Skeletal muscle satellite cell (primary cell): ENCODE measurements around the genes SLC4A5, WBP1 and LBX2.

GRCh38 chr2:73985733-73986199, 1.1 kb downstream of the TET3 start:
- CAGE, long polyA plus RNA, result no peak

DNA sequence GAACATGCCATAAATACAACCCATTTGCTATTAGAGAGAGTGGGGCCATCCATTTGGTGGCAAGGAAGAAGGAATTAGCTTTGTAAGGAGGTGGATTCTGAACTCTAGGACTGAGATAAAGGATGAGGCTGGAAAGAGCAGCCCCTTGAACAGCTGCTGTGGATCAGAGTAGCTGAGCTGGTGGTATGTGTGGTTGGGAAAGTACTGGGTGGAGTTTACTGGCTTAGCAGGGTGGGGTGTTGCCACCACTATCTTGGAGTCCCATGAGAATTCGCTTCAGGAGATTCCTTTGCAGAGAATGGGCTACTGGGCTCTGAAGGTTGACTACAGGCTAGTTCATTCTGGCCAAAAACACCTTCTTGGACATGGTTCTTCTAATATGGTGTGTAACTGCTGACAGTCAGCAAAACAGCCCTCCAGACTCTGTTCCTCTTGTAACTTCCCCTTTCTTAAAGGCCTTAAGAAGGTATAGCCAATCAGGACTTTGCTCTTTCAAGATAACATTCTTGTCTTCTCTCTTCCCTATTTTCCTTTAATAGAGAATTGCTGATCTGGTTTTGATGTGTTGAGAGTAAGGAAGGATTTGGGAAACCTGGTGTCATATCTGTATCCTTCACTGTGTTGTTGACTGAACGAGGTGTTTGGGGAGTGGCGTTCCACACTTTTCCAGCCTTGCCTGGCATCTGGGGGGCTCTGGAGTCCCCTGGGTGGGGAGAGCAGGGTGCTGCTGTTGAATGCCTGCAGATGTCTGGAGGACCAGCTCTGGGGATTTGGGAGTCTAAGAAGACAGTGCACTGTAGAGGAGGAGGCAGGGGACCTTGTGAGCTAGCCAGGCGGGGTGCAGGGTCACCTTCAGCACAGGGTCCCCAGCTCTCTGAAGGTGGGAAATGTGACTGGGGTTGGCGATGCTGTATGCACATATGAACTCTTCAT, 52.9 kb downstream of the TET3 start:
- CAGE, long polyA plus RNA, result no peak

DNA sequence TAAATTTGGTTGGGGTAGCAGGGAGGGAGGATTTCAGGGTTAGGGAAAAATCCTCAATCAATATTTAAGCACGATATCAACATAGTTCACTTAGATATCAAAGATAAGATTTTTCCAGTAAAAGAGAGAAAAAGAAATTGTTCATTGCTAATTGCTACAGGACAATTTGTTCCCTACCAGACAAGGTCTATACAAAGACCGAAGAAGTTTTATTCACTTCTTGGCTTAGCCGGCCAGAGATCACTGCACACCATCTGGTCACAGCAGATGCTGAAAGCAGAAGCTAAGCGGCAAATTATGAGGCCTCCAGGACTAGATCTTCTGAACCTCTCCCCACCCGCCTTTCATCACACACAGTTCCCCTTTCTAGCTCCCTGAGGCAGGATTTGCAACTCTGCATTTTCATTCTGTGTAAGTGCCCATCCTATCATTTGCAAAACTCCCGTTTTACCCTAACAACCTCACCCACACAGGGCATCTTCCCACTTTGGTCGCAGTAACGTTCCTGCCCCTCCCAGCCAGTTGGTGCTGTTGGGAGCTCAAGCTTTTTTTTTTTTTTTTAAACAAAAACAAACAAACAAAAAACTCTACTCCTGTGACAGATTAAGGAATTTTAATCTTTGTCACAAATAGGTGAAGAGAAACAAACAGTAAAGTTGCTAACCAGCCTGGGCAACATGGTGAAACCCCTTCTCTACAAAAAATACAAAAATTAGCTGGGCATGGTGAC, 3.0 kb upstream of the MOB1A start:
- CAGE, long polyA plus RNA, result no peak

DNA sequence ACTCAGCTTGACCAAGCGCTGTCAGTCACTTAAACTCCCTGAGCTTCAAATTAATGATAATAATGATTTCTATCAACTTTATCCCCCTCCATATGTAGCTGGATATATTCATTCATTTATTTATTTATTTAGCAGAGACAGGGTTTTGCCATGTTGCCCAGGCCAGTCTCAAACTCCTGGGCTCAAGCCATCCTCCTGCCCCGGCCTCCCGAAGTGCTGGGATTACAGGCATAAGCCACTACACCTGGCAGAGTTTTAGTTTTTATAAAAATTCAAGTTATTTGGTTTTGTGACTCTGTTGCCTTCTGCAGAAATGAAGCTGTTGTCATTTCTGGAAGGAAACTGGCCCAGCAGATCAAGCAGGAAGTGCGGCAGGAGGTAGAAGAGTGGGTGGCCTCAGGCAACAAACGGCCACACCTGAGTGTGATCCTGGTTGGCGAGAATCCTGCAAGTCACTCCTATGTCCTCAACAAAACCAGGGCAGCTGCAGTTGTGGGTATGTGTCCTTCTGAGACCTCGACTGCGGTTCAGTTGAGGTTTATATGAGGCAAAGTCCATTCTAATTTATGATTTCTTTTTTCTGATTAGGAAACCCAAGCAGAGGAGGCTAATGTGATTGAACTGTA, 7.1 kb downstream of the MTHFD2 start:
- CAGE, long polyA plus RNA, result no peak

GRCh38 chr2:74343214-74343862, at the start of gene SLC4A5:
SLC4A5 (minus strand) TSS chr2:74343416.
- CAGE, long polyA plus RNA, result no peak

- CAGE, long polyA plus RNA, result no peak
Measured at GRCh38 chr2:74373033-74373720, 6.9 kb downstream of the DCTN1 start.

DNA sequence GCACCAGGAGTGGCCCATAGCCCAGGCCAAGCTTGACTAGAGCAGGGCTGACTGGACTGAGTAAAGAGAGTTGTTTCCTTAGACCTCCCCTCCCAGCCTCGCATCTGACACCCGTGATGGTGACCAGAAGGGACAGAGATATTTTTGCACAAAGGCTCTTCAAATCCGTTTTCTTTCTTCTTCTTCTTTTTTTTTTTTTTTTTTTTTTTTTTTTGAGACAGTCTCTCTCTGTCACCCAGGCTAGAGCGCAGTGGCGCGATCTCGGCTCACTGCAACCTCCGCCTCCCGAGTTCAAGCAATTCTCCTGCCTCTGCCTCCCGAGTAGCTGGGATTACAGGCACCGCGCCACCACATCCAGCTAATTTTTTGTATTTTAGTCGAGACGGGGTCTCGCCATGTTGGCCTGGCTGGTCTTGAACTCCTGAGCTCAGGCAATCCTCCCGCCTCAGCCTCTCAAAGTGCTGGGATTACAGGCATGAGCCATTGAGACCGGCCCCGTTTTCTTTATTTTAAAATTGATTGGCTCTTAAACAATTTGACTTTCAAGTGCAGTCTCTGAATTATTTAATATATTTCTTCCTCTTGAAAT, 738 bp downstream of the C2orf81 start:
- CAGE, long polyA plus RNA, result no peak

DNA sequence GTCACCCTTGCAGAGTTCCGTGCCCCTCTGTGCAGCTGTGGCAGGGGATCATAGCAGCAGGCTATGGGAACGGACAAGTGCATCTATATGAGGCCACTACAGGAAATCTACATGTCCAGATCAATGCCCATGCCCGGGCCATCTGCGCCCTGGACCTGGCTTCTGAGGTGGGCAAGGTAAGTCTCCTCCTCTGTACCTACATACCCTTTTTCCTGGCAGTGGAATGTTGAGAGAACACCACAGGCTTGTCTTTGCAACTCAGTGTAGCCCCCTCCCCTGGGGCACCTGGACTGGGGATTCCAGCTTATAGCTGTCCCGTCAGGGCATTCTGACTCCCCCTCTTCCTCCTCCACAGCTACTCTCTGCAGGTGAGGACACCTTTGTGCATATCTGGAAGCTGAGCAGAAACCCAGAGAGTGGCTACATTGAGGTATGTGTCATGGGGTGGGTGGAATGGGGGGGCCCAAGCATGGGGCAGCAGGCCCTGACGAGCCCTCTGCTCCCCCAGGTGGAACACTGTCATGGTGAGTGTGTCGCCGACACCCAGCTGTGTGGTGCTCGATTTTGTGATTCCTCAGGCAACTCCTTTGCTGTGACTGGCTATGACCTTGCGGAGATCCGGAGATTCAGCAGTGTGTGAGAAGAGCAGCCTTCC, 3.7 kb downstream of the WDR54 start:
- CAGE, long polyA plus RNA, result start-site peak on the plus strand centred at position 563 of the sequence, 81 bp wide, 36 and 32 reads in 2 replicates

DNA sequence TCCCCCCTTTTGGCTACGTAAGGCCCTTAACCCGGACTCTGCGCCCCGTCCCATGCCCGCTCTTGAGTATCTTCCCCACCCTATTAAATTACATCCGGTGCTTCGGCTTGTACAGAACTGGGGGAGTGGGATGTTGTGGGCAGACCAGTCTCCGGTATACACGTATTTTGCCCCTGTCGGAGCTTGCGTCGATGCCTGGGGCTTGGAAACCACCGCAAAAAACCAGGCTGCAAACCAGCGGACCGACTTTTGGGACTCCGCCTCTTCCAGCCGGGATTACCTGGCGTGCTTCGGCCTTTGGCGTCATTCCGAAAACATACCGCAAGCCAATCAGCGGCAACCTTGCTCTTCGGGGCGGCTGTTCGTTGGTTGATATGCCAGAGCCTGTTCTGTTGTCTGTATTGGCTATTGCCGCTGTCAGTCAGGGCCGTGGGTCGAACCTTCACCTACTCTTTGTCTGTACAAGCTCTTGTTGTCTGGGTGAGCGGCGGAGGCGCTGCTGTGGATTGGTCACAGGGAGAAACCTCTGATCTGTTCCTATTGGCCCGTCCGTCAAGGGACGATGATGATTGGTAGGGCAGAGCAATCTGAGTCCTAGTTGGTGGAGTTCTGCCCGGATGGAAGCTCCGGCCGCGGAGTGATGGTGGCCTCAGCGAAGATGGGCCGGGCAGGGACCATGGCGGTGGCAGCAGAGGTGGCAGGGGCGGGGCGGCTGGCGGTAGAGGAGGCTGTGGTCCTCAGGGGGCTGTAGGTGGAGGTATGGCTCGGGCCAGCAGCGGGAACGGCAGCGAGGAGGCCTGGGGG, at the start of gene WBP1:
TSS of gene WBP1 (plus strand) at position 595 of the 804 bp plus-strand sequence.
- CAGE, long polyA plus RNA, result start-site peak on the plus strand centred at position 630 of the sequence, 82 bp wide, 1,524 and 1,095 reads in 2 replicates

- CAGE, long polyA plus RNA, result no peak
Measured at GRCh38 chr2:74459656-74460197, 1.5 kb downstream of the WBP1 start.

DNA sequence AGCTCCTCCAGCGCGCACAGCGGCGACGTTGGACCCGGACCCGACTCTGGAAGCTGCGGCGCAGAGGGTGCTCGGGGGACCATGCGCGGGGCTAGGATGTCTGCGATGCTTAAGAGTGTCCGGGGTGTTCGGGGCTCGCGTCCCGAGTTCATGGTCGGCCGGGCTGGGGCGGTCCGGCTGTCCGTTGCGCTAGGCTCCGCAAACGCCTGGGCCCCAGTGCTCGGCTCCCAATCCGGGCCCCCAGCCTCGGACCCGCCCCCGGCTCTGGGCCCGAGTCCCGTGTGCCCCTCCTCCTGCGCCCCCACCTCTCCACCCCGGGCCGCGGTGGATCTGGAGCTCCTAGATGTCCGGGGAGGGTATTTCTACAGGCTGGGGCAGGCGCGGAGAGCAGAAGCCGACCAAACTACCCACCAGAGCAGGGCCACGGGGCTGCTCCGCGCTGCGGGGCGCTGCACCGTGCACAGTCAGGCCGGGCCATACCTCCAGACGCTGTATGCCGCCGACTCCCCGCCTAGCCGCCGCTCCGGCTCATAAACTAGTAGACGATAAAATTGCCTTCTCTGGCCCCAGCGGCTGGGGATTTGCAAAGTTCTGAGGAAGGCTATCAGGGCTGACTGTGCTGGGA, at the start of gene LBX2:
TSS of gene LBX2 (minus strand) at position 218 of the 625 bp plus-strand sequence.
- CAGE, long polyA plus RNA, result no peak

- CAGE, long polyA plus RNA, result no peak
Measured at GRCh38 chr2:74504578-74505209, 2.8 kb downstream of the PCGF1 start.

GRCh38 chr2:74540116-74540484, 10.4 kb downstream of the HTRA2 start:
- CAGE, long polyA plus RNA, result no peak

DNA sequence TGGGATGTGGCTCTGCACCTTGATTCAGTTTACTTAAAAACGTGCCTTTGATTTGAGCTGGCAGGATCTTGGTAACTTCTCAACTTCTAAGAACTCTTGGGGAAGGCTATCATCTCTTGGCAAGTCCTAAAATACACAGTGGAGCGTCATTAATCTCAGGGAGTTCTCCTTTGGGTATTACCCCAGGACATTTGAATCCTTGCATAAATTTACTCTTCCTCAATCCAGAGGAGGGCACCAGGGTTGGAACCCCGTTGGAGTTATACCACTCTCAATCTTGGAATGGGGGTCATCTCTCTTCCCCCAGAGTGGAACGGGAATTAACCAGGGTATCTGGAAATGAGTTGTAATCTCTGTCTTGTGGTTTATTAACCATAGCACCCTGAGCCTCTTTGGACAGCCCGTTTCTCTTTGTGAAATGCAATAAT, 2.1 kb downstream of the HK2 start:
- CAGE, long polyA plus RNA, result no peak

DNA sequence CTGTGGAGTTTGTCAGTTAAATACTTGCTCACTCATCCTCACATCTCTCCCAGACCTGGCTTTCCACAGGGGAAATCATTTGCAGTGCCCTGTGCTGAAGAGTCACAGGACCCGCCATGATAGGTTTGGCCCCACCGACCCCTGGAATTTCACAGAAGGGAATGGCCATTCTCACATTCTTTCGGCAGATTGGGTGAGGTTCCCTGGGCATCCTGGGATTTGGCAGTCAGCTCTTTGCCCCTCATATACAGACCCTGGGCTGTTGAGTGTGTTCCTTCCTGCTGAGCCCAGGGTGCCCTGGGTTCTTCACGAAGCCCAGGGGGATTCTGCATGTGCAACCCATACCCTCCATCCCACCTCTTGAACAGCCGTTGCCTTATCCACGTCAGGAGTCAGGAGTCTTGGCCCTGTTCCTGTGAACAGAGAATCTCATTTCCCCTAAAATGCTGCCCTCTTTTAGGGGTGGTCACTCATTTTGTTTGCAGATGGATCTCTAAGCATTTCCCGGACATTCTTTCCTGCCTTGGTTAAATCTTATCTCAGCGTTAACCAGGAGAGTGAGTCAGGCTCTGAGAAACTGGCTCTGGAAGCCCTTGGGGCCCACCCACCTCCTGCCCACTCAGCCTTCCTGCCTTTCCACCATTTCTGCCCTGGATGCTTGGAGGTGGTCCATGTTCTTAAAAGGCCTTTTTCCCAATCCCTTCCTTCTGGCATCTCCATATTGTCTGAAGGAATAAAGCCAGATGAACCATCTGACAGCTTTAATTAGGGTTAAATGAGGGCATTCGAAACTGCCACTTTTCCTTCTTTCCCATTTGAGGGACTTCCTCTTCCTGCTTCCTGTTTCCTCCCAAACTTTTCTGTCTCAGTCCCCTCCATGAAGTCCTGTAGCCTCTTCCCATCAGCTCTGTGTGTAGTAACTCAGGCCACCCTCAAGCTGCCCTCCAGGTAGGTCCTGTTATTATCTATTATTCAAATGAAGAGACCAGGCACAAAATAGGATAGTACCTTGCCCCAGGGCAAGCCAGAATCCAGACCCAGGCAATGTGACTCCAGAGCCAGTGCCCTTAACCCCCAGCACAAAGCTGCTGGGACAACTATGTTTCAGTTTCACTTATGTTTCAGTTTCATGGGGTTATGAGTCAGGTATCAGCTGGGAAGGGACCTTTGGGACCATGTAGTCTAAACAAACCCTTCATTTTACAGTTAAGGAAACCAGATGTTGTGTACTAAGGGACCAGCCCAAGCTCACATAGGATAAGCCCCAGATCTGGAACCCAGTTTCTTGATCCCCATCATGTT, 9.5 kb downstream of the HK2 start:
- CAGE, long polyA plus RNA, result no peak

GRCh38 chr2:74854084-74854732, 20.3 kb downstream of the HK2 start:
- CAGE, long polyA plus RNA, result no peak

- CAGE, long polyA plus RNA, result no peak
Measured at GRCh38 chr2:74867591-74868689, 34.0 kb downstream of the HK2 start.

- CAGE, long polyA plus RNA, result no peak
Measured at GRCh38 chr2:74876992-74877601, 43.2 kb downstream of the HK2 start.

DNA sequence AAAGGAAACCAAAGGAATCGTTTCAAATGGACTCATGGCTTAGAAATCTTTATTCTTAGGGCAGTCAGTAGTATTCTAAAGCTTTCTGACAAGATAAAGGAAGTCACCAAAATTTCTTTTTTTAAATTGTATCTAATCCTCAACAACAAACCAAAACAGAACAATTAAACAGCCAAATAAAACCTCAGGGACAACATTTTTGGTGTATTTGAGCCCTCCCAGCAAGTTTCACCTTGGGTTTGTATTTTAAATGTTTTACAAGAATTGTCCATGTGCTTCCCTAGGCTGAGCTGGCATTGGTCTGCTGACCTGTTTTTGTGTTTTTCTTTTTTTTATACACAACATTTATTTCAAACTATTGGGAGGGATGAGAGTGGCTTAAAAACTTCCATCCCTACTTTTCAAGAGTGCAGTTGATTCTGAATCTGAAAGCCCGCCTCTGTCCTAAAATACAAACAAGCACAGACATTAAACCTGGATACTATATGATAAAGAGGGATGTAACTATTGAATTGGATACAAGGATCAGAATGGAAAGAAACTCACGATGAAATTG, 58.3 kb downstream of the HK2 start:
- CAGE, long polyA plus RNA, result no peak

GRCh38 chr2:74908501-74909082, 49.9 kb upstream of the POLE4 start:
- CAGE, long polyA plus RNA, result no peak